GM12891 (cell line): ENCODE measurements around a stretch of chr3.

GRCh38 chr3:196208107-196208721, 3.0 kb downstream of the ZDHHC19 start:
- RRBS = no CpG with 5 or more reads among the region's 32 CpGs

GRCh38 chr3:196378091-196378756, 40.0 kb upstream of the TM4SF19 start:
- RRBS = no CpG with 5 or more reads among the region's 4 CpGs

DNA sequence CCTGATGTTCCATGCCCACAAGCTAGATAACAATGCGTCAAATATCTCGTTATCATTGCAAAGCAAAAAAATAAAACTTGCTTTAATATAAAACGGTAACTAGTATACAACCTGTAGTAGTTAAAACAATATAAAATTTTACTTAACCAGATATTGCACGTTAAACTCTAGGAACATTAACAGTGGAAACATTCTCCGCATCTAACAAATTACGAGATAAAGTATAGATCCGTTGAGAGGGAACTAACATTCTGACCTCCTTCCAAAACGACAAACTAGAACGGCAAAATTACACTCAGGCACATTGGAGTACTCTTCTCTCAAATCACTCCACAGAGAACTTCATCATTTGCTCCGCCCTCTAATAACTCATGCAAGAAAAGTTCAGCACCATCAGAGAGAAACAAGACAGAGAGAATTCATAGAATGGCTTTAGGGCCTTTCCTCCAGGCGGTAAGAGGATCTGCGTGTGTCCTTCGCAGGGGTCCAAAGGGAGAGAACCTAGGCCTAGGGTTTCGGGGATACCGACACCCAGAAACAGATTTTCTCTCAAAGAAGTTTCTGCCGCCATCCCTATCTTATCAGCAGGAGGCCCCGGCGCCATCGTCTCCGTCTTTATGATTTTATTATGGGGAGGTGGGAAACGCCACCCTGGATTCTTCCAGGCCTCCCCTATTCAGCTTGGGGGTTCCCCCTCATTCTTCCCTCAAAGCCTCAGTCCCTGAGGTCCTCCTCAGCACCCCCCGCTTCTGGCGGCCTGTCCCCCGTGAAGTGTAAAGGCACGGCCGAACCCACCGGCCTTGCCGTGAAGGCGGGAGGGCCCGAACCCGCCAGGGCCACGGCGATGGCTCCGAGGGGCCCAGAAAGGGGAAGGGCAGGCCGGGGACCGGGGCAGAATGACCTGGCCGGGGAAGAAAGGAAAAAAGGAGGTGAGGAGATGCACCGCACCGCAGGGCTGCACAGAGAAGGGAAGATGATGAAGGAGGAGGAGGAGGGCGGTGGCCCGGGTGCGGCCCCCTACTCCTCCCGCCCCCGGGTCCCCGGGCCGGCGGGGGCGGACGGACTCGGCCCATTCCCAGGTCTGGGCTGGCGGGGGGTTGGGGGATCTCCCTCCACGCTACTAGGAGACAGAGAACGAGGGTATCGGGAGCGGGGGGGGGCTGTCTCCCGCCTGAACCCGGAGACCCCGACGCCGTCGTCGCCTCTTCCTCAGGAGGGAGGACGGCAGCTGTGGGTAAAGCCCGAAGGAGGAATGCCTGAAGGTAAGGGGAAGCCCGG, 799 bp downstream of the UBXN7 start:
- RRBS = 2% methylated on average over 16 of the region's 65 CpGs

GRCh38 chr3:197002628-197003491, 26.8 kb downstream of the MELTF start:
- RRBS = 1% methylated on average over 77 of the region's 126 CpGs

DNA sequence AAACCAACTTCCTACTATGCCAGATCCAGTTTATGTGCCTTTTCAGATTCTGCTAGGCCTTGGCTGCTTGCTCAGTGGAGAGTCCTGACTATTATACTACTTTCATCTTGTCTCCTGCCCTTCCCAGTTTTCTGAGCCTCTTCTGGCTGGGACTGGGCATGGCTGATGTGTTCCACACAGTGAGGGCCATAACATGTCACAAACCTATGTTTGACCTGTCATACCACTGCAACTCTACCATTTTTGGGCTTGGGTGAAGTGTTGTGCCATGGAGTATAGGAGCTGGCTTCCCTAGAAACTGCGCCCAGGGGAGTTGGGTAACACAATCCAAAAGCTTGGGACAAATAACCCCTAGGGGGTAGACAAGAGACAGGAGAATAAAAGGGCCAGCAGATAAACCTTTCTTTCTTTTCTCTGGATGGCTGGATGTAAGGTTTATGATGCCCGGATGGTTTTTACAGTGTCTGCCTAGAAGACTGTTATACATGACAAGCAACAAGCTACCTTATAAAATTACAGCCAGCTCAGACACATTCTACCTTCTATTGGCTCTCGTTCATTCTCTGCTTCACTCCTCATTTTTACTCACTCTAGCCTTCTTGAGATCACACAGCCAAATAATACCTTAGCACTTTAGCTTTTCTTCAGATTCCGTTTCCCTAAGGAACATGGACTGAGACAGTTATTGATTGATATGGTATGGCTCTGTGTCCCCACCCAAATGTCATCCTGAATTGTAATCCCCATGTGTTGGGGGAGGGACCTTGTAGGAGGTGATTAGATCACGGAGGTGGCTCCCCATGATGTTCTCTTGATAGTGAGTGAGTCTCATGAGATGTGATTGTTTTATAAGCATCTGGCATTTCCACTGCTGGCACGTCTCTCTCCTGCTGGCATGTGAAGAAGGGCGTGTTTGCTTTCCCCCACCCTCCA, 105.2 kb upstream of the MELTF start:
- RRBS = no CpG with 5 or more reads among the region's 7 CpGs

DNA sequence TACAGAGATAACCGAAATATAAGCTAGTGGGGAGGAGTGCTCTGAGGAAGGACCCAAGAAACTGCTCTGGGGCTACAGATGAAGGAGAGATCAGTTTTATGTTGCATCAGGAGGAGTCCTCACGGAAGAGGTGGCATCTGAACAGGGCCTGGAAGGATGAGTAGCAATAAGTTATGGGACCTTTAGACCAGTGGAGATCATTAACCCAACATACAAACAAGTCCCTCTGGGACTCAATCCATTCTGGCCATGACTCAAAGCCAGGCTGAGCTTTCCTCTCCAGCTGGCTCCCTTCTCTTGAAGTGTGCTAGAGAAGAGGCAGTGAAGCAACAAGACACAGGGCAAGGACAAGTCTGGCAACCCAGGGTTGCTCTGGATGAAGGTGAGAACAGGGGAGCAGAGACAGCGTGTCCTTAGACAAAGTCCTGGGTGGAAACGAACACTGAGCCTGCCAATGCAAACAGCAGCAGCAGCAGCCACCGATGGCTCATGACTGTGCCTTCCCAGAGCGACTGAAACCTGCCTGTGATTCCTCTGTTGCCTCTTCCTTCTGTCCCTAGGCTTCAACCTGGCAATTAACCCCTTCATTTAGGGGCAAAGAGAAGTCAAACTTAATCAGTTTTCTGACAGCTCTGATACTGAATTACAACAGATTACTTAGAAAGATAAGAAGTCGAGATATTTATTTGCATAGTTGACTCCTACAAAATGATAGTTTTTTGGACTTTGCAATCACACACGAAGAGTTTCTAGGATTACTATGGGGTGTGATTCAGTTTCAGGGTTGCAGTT, 86.8 kb downstream of the BDH1 start:
- RRBS = no CpG with 5 or more reads among the region's 8 CpGs

- RRBS = 83% methylated on average over 6 of the region's 45 CpGs
These were observed 56.5 kb downstream of the BDH1 start for GRCh38 chr3:197498989-197500033.

DNA sequence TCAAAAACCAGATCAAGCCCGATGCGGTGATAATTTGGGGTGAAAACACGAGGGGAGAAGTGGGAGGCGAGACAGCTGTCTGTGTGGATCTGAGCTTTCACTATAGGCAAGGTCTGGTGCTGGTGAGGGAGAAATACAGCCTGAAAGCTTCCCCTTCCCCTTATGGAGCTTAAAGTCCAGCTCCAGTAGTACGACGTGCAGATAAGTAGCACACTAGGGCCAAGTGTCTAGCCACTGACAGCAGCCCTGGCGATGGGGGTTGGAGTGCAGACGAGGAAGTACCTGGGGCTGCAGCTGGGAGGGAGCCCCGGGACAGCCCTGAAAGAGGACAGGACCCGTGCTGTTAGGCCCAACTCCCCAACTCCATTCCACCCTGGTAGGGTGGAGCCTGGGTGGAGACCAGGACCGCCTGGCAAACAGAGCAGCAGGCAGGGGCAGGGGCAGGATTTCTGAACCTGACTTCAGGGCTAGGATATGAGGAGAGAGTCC, 43.1 kb downstream of the BDH1 start:
- RRBS = no CpG with 5 or more reads among the region's 11 CpGs

GRCh38 chr3:197546603-197546995, 9.2 kb downstream of the BDH1 start:
- RRBS = no CpG with 5 or more reads among the region's 4 CpGs

DNA sequence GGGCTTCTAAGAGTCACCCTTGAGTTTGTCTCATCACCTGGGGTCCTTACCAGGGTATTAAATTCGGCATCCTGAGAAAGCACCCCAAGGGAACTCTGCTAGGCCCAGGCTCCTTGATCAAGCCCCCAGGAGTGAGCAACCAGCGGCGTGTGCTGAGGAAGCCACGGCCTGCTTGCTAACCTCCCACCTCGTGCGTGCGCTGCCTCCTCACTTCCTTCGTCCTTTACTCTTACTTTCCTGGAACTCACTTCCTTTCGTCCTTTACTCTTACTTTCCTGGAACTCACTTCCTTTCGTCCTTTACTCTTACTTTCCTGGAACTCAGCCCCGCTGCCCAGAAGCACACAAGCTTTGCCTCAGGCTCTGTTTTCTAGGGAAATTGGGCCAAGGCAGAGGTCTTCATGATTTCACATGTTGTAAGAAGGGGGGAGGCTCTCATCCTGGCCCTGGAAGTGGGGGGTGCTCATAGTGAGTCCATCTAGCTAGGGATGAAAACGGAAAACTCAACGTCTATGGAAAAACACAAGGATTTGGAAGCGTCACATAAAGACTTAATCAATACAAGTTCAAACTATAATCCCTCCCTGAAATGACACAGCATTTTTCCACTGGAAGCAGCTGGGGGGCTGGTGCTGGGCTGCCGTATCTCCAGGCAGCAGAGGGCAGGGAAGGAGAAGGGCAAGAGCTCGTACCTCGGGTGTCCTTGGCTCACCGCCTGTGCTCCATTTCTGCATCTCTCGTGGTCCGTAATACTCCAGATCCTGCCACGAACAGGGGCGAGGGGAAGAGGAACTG, 36.8 kb upstream of the BDH1 start:
- RRBS = no CpG with 5 or more reads among the region's 22 CpGs

DNA sequence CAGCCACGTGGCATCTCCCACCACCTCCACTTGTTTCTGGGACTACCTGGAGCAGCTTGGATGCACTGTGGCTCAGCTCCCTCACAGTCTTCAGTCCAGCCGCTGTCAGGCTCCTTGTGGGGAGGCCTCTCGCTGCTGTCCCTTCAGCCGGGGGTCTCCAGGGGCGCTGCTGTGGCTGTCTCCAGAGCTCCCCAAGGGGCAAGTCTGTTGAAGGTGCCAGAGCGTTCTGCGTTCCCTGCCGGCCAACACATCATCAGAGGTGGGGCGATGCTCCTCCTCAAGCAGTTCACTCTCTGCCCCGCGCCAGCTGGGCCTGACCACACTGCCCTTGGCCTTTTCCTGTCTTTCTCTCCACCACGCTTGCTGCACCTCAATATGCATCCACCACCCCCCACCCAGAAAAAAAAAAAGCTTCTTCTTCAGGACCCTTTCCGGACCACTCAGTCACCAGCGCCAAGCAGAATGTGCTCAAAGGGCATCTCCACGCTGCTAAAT, 47.8 kb upstream of the BDH1 start:
- RRBS = no CpG with 5 or more reads among the region's 15 CpGs

- RRBS = no CpG with 5 or more reads among the region's 10 CpGs
These were observed 57.7 kb upstream of the BDH1 start for GRCh38 chr3:197613167-197614174.

DNA sequence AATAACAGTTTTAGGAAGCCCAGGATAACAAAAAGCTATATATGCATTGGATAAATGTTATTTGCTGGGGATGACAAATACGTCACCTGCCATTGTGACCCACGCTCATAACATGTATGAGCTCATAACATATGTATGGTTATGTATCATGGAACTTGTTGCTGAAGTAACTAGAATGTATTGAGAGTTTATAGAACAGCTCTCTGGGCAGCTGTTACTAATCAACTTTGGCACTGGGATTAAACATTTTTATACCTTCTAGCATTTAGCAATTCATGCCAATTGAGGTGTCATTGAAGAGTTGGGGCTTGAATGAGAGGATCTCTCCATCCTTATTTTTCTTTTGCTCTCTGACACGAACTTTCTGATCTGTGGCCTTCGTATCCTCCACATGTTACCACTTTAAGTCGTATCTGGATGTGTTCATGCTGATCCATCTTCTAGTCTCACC, 1.6 kb upstream of the LRCH3 start:
- RRBS = no CpG with 5 or more reads among the region's 5 CpGs

- RRBS = no CpG with 5 or more reads among the region's 7 CpGs
These were observed 56.7 kb downstream of the LRCH3 start for GRCh38 chr3:197847790-197848205.

DNA sequence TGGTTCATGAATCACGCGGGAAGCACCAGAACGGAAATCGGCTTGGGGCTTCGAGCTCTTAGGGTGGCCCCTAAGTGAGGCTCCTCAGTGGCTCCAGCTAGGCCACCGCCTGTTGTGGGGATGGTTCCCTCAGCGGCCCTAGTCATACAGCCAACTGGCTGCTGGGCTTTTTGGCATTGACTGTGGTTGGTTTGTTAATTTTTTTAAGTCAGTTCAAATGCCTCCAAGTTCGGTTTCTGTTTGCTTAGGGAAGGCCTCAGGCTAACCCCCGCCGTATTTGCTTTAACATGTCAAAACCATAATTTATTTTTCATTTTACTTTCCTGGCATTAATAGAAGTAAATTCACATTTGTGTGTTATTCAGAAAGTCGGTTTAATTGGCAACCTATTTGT, 198.1 kb downstream of the LMLN start:
- RRBS = no CpG with 5 or more reads among the region's 11 CpGs